Measurements from ENCODE around the genes CEACAM8 and PSG11.

GRCh38 chr19:42594697-42595041, at the start of gene CEACAM8:
CEACAM8 (minus strand) TSS chr19:42594924.
- CAGE, long polyA plus RNA: no peak
- RRBS: no CpG with 5 or more reads among the region's 5 CpGs

GRCh38 chr19:43026274-43026751, at the start of gene PSG11:
PSG11 (minus strand) TSS chr19:43026469.
- CAGE, long polyA plus RNA: no peak
- RRBS: no CpG with 5 or more reads among the region's 6 CpGs

DNA sequence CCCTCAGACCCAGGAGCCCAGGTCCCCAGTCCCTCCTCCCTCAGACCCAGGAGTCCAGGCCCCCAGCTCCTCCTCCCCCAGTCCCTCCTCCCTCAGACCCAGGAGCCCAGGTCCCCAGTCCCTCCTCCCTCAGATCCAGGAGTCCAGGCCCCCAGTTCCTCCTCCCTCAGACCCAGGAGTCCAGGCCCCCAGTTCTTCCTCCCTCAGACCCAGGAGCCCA, 2.7 kb upstream of the PHLDB3 start:
- CAGE, long polyA plus RNA: no peak

DNA sequence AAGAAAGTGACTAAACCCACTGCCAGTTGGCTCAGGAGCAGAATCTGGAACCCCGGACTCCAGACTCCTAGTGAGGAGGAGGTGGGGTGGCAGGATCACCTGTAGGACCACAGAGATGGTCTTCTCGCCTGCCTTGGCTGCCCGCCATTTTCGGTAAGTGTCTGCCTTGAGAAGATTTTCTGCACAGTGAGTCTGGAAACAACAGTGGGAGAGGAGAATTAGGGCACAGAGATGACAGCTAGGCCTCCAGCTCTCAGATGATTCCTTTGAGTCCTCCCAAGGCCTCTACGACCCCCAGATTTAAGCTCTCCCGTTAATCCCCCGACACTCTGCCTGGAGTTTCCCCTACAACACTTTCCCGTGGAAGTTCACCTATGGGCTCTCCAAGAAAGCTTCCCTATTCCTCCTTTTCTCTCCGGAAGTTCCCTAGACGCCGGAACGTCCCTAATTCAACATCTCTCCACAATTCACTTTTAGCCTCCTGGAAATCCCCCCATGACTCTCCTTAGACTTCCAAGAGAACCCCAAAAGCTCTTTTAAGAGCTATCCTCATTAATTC, 437 bp downstream of the XRCC1 start:
- CAGE, long polyA plus RNA: no peak
- RRBS: no CpG with 5 or more reads among the region's 12 CpGs

DNA sequence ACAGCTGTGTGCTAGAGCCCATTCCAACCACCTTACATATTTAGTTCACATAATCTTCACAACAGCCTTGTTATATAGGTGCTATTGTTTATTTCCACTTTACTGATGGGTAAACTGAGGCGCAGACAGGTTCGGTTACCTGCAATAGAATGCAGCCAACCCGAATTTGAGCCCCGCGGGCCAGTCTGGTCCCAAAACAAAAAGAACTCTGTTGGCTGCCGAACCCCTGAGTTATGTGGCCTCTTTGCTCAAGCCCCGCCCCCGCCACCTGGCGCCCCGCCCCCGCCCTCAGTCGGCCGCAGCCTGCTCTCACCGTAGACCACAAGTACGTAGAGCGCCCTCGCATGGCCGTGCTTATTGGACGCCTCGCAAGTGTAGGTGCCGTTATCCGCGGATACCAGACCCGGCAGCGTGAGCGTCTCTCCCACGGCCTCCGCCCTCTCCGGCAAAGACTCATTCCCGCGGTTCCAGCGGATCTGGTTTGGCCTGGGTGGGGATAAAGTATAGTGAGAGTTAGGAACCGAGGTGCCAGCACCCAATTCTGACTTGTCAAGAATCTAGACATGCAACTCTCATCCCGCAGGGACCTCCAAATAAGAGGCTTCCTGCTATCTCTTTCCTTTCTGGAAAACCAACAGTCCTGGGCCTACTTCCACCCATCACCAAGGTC, 5.5 kb upstream of the ZNF428 start:
- CAGE, long polyA plus RNA: no peak
- RRBS: 54% methylated on average over 5 of the region's 34 CpGs

DNA sequence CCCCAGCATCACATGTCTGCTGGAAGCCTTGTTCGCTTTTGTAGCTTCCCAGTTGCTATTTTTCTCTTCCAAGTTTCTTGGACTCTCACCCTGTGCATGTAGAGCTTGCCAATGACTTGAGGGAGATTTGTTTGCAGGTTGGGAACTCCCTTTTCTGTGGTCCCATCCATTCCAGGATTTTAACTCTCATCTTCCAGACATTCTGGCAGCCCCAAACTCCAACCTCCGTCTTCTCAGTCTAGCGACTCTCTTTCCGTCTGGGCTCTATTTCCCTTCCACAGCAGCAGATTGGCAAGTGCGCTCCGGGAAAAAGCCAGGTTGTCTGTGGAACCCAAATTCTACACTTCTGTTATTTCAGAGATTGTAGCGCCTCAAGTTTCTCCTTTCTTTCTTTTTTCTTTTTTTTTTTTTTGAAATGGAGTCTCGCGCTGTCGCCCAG, 8.9 kb downstream of the PLAUR start:
- CAGE, long polyA plus RNA: no peak
- RRBS: no CpG with 5 or more reads among the region's 10 CpGs

GRCh38 chr19:43747298-43748102, 7.3 kb downstream of the SMG9 start:
- CAGE, long polyA plus RNA: no peak
- RRBS: no CpG with 5 or more reads among the region's 20 CpGs

DNA sequence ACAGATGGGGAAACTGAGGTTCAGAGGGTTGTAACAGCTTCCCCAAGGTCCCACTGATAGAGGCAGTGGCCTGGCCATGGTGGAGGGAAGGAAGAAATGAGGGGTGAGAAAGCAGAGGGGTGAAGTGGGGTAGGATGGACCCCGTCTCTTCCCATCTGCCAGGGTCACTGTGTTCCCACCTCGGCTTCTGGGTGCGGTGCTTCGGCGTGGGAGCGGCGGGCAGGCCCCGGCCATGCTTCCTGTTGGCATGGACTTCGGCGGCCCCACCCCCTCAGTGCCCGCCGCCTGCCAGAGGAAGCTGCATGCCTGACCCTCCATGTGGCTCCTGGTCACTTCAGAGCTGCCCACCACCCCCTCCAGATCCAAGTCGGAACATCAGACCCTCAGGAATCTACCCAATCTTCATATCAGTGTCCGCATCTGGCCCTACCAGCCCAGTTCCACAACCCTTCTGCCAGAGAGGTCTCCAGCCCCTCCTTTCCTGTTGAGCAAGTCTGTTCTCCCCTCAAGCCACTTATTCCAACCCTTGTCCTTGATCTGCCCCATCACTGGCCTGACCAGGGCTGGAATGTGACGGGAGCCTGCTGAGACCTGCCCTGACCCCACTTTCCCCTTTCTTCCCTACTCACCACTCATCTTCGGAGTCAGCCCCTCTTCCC, 1.6 kb downstream of the KCNN4 start:
- CAGE, long polyA plus RNA: no peak
- RRBS: no CpG with 5 or more reads among the region's 16 CpGs

GRCh38 chr19:43820363-43821021, 6.6 kb upstream of the ZNF283 start:
- CAGE, long polyA plus RNA: no peak
- RRBS: no CpG with 5 or more reads among the region's 42 CpGs

GRCh38 chr19:44008538-44008938, 5.8 kb downstream of the ZNF230 start:
- CAGE, long polyA plus RNA: no peak
- RRBS: no CpG with 5 or more reads among the region's 3 CpGs

- CAGE, long polyA plus RNA: no peak
- RRBS: no CpG with 5 or more reads among the region's 9 CpGs
Measured at GRCh38 chr19:44157224-44157999, 7.5 kb upstream of the ZNF226 start.

GRCh38 chr19:44207098-44208023, 5.0 kb upstream of the ZNF227 start:
- CAGE, long polyA plus RNA: no peak
- RRBS: 0% methylated on average over 3 of the region's 31 CpGs

DNA sequence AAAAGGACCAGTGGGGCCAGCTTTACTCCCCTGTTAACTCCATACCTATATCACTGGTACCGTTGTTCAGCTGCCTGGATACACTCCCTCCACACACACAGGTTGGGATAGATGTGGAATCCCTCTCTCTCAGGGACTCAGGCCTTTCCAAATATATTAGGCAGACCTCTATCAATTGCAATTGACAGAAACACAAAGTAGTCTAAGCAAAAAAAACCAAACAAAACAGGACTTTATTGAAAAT, 13.3 kb upstream of the CEACAM19 start:
- CAGE, long polyA plus RNA: no peak
- RRBS: no CpG with 5 or more reads among the region's 1 CpG

GRCh38 chr19:44671563-44672157, 378 bp downstream of the CEACAM19 start:
- CAGE, long polyA plus RNA: no peak
- RRBS: no CpG with 5 or more reads among the region's 4 CpGs

DNA sequence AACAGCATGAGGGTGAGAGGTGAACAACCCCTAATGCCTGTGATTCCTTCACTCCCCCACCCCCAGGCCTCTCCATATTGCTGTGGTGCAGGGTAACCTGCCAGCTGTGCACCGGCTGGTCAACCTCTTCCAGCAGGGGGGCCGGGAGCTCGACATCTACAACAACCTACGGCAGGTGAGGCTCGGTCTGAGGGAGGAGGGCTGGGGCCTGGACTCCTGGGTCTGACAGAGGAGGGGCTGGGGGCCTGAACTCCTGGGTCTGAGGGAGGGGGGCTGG, 7.6 kb downstream of the BCL3 start:
- CAGE, long polyA plus RNA: no peak
- RRBS: no CpG with 5 or more reads among the region's 5 CpGs

DNA sequence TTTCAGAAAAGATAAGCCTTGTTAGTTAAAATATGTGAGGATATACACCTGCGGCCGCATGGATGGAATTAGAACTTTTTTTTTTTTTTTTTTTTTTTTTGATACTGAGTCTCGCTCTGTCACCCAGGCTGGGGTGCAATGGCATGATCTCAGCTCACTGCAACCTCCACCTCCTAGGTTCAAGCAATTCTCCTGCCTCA, 3.1 kb upstream of the BCAM start:
- CAGE, long polyA plus RNA: no peak
- RRBS: no CpG with 5 or more reads among the region's 3 CpGs

DNA sequence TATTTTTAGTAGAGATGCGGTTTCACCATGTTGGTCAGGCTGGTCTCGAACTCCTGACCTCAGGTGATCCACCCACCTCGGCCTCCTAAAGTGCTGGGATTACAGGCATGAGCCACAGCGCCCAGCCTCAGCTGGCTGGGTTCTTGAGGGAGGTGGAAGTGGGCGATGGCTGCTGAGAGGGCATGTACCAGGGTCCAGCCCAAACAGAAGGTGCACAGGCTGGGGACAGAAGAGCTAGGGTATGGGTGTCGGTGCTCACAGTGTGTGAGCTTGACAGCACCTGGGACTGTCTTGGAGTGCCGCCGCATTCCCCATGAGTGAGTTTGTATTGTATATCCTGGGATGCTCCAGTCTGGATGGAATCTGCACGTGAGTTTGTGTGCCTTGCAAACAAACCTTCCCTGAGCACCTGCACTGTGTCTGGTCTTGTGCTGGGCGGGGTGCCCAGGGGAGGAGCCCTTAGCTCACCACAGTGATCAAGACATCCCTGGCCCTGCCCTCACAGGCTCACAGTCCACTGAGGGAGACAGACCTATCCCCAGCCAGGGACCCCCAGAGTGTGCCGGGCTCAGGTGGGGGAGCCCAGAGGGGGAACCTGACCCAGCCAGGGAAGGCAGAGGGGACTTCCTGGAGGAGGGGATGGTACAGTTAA, 1.9 kb upstream of the BCAM start:
- CAGE, long polyA plus RNA: no peak
- RRBS: no CpG with 5 or more reads among the region's 11 CpGs

DNA sequence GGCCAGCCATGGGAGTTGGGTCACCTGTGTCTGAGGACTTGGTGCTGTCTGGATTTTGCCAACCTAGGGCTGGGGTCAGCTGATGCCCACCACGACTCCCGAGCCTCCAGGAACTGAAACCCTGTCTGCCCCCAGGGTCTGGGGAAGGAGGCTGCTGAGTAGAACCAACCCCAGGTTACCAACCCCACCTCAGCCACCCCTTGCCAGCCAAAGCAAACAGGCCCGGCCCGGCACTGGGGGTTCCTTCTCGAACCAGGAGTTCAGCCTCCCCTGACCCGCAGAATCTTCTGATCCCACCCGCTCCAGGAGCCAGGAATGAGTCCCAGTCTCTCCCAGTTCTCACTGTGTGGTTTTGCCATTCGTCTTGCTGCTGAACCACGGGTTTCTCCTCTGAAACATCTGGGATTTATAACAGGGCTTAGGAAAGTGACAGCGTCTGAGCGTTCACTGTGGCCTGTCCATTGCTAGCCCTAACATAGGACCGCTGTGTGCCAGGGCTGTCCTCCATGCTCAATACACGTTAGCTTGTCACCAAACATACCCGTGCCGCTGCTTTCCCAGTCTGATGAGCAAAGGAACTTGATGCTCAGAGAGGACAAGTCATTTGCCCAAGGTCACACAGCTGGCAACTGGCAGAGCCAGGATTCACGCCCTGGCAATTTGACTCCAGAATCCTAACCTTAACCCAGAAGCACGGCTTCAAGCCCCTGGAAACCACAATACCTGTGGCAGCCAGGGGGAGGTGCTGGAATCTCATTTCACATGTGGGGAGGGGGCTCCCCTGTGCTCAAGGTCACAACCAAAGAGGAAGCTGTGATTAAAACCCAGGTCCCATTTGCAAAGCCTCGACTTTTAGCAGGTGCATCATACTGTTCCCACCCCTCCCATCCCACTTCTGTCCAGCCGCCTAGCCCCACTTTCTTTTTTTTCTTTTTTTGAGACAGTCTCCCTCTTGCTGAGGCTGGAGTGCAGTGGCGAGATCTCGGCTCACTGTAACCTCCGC, 1.1 kb upstream of the APOE start:
- CAGE, long polyA plus RNA: no peak
- RRBS: no CpG with 5 or more reads among the region's 22 CpGs

GRCh38 chr19:45021834-45022572, 16.8 kb upstream of the CLASRP start:
- CAGE, long polyA plus RNA: no peak
- RRBS: no CpG with 5 or more reads among the region's 21 CpGs

- CAGE, long polyA plus RNA: no peak
- RRBS: no CpG with 5 or more reads among the region's 9 CpGs
Measured at GRCh38 chr19:45055926-45056707, 17.3 kb downstream of the CLASRP start.

All from AG04450 (cell line).